HT1080 (cell line): ENCODE measurements around a stretch of chrX.

GRCh38 chrX:38312278-38312849 lies 14.9 kb downstream of the RPGR start:
RAMPAGE:
- cytosol, long total RNA = no peak
- long total RNA = no peak
- nucleus, long total RNA = no peak

DNA sequence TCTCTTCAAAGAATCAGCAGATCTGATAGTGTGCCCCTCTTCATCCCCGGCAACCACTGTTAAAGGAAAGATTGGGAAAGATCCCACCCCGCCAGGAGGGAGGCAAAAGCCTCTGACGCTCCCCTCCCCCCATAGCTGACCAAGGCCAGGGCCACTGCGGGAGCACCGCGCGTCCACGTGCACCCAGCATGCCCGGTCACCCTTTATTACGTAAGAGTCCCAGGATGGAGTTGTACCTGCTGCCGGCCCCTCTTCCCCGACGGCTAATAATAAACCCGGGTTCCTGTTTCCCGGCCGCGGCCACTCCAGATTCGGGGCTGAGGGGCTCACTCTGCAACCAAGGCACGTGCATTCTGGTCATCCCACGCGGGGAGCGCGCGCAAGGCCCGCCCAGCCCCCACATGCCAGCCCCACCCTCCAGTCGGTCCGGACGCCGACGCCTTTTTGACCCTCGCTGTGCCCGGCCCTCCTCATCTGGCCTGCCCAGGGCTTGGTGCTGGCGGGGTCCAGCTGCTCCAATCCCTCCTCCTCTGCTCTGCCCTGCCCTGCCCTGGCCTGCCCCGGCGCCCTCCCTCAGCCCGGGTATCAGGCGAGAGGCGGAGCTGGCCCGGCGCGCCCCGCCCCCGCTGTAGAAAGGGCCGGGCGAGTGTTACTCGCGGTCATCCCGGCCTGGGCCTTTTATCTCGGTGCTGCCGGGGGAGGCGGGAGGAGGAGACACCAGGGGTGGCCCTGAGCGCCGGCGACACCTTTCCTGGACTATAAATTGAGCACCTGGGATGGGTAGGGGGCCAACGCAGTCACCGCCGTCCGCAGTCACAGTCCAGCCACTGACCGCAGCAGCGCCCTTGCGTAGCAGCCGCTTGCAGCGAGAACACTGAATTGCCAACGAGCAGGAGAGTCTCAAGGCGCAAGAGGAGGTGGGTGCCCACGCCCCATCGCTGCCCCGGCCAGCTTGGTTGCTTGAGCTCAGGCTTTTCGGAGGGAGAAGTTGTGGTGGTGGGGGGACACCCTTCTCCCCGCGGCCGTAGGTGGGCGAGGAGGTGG lies 2.6 kb downstream of the MID1IP1 start:
RAMPAGE:
- cytosol, long total RNA = no peak
- long total RNA = no peak
- nucleus, long total RNA = no peak

GRCh38 chrX:39491480-39491924 lies 606.3 kb downstream of the BCOR start:
RAMPAGE:
- cytosol, long total RNA = no peak
- long total RNA = no peak
- nucleus, long total RNA = no peak

DNA sequence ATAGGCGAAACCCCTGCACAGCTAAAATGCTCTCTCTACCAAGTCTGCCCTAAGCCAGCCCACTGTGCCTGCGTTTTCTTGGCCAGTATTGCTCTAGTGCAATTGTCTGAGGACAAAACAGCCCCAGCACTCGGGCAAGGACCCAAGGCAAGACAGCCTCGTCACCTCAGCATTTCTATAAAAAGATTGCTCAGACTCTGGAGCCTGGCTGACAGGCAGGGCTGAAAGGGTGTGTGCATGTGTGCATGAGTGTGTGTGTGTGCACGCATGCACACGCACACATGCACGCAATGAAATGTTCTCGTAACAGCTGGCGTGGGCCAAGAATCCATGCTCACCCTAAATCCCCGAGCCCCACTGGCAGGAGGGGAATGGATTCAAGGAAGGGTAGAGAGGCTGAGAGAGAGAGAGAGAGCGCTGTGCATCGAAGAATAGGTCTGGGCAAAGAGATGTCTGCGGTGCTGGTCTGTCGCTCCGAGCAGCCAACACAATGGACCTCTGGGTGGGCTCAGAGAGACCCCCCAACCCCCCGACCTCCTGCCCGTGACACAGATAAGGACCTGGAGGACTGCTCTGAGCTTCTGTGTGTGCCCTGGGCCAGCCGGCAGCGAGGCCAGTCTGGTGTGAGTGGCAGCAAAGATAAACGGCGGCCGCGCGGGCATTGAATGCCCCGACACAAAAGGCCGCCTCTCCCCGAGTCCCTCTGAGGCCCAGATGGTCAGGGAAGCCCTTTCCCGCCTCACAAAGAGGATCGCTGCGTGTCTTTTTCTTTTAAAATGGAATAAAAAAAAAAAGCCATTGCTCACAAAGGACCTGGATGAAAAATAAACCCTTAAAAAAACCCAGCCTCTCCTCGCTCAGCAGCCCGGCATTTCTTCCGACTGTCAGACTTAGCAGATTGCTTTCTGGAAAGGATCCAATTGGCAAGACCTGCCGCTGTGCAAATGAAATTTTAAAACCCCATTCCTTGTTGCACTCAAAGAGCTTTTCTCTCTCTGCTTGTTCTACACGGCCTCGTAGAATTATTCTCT lies 579.0 kb downstream of the BCOR start:
RAMPAGE:
- cytosol, long total RNA = no peak
- long total RNA = no peak
- nucleus, long total RNA = no peak

DNA sequence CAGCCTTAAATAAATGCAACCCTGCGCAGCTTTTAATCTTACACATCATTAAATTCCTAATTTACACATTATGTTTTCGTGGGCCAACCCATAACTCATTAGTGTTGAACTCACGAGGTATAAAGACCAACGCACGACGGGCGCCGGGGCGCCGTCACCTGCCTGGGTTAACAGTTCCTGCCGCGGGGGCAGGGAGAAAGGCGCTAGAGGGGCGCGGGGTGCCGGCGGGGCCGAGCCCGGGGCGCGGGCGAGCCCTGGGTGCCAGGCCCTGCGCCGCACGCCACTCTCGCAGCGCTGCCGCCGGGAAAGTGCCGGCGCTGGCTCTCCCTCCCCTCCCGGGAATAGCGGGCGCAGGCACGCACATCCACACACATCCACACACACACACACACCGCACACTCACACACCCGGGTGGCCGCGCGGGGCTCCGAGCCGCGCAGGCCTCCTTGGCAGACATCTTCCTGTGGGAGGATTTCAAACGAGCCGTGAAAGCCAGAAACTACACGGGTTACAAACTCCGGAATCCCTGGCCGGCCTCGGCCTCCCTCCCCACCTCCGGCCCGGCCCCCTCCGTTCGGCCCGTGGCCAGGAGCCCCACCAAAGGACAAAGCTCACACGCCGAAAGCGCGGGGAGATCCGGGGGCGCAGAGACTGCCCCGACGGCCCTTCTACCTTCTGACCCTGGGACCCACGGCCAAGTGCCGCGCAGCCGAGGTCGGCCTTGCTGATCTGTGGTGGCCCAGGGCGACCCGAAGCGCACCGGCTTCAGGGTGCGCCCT lies 92.4 kb downstream of the BCOR start:
RAMPAGE:
- cytosol, long total RNA = no peak
- long total RNA = no peak
- nucleus, long total RNA = no peak

GRCh38 chrX:40061944-40063243 lies 35.4 kb downstream of the BCOR start:
RAMPAGE:
- cytosol, long total RNA = no peak
- long total RNA = no peak
- nucleus, long total RNA = no peak

DNA sequence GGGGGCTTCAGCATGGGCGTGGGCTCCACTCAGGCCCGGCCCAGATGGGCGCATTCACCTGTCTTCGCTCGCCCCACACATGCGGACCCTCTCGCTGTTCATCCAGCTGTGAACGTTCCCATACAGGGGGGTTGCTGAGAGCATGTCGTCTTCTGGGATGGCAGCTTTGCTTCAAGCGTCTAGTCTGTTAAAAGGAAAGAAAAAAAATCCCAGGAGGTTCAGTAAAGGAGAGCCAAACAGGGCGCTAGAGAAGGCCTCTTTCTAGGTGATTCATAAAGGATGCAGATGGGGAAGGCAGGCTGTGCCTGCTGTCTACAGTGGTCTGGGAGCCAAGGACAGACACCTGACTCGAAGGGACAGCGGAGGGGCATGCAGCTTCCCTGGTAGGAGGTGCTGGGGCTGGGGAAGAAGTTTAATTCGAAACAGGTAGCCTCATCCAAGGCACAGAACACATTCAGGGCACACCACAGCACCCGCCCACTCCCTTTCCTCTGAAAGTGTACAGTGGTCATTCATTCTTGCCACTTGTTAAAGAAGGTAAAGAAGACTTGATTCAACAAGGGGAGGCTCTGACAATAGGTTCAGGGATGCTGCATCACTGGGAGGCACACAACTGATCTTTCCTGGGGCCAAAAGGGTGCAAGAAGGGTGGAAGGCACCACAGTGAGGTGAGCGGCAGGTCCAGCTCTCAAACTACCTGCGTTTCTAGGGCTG lies 19.8 kb downstream of the BCOR start:
RAMPAGE:
- cytosol, long total RNA = no peak
- long total RNA = no peak
- nucleus, long total RNA = no peak

GRCh38 chrX:40091686-40092495 lies 5.9 kb downstream of the BCOR start:
RAMPAGE:
- cytosol, long total RNA = no peak
- long total RNA = no peak
- nucleus, long total RNA = no peak

GRCh38 chrX:40543942-40544385 lies 36.8 kb upstream of the ATP6AP2 start:
RAMPAGE:
- cytosol, long total RNA = no peak
- long total RNA = no peak
- nucleus, long total RNA = no peak

DNA sequence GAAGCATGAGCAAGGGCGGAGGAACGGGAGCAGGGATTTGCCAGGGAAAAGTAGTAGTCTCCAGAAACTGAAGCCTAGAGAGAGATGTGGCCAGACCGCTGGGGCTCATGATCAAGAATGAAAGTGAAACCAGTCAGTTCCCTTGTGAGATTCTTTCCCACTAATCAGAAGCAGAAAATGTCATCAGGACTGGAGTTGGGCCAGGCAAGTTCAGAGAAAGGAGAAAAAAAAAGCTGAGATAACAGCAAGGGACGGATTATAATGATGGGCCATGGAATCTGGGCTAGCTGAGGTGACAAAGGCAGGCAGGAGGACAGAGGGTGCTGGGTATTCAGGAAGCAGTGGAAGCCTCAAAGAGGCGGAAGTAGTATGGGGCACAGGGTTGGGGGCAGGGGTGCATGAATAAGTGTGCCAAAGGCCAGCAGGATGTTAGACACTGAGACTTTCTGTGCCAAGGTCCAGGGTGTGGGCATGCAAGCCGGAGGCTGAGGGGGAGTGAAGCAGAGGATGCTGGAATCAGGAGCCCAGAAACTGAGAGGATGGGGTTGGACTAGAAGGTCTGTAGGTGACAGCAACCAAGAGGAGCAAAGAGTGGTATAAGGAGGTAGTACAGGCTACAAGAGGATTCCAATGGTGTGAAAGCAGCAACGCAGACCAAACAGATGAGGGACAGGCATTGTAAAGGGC lies 2.4 kb downstream of the CXorf38 start:
RAMPAGE:
- cytosol, long total RNA = no peak
- long total RNA = no peak
- nucleus, long total RNA = no peak

RAMPAGE:
- cytosol, long total RNA = no peak
- long total RNA = no peak
- nucleus, long total RNA = no peak
Observed at GRCh38 chrX:40714384-40715206, 20.7 kb downstream of the MED14 start.

DNA sequence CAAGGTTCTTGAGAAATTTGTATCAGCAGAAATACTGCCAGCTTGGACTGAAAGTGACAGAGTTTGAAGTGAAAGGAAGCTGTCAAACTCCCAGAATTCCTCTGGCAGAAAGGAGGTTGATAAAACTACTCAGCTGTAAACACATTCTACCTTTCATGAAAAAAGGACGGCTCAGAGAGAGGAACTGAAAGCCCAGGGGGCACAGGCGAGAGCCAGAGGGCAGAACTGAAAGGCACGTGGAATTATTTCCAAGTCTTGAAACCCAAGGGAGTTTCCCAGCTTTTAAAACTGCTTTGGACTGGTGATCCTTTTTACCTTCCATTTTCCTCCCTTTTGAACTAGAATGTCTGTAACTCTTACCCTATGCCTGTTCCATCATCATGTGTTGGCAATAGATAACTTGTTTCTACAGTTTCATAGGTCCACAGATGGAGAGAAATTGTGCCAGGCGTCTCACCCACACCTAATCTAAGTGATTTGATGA lies 14.6 kb upstream of the MED14 start:
RAMPAGE:
- cytosol, long total RNA = no peak
- long total RNA = no peak
- nucleus, long total RNA = no peak

RAMPAGE:
- cytosol, long total RNA = no peak
- long total RNA = no peak
- nucleus, long total RNA = no peak
Observed at GRCh38 chrX:40845008-40845615, 109.8 kb upstream of the MED14 start.

DNA sequence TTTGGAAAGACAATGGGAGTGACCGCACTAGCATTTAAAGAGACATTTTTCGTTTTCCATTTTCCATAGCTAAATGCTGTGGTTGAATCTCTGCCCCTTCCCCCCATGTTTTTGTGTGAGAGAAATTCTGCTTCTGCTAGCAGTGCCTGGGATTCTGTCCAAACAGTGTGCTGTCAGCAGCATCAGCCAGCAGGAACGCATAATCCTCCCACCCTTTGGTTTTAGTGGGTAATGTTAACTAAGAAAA lies 110.2 kb upstream of the MED14 start:
RAMPAGE:
- cytosol, long total RNA = no peak
- long total RNA = no peak
- nucleus, long total RNA = no peak

GRCh38 chrX:40933345-40934339 lies 151.6 kb upstream of the USP9X start:
RAMPAGE:
- cytosol, long total RNA = no peak
- long total RNA = no peak
- nucleus, long total RNA = no peak

RAMPAGE:
- cytosol, long total RNA = no peak
- long total RNA = no peak
- nucleus, long total RNA = no peak
Observed at GRCh38 chrX:41118599-41119397, 33.6 kb downstream of the USP9X start.

RAMPAGE:
- cytosol, long total RNA = no peak
- long total RNA = no peak
- nucleus, long total RNA = no peak
Observed at GRCh38 chrX:41156358-41157518, 71.5 kb downstream of the USP9X start.

DNA sequence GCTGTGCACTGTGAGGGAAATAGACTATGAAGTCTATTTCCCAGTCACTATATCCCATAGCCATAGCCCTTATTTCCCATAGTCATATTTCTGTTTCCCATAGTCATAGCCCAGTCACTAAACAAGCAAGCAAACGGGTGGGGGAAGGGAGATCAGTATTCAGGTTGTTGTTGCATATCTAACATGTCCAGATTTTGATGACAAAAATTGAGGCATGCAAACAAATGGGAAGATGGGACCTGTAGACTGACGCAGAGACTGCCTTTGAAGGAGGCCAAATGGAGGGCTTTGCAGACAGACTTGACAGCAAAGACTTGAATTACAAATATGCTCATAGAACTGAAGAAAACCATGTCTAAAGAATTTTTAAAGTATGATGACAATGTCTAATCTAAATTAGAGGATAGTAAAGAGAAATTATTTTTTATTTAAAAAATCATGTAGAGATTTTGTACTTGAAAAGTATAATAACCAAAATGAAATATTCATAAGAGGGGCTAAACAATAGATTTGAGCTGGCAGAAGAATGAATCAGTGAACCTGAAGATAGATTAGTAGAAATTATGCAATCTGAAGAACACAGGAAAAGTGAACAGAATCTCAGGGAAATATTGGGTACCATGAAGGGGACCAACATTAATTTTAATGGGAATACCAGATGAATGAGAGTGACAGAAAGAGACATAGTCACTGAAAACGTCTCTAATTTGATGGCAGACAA lies 72.4 kb downstream of the USP9X start:
RAMPAGE:
- cytosol, long total RNA = no peak
- long total RNA = no peak
- nucleus, long total RNA = no peak

GRCh38 chrX:41187826-41188218 lies 102.6 kb downstream of the USP9X start:
RAMPAGE:
- cytosol, long total RNA = no peak
- long total RNA = no peak
- nucleus, long total RNA = no peak

RAMPAGE:
- cytosol, long total RNA = no peak
- long total RNA = no peak
- nucleus, long total RNA = no peak
Observed at GRCh38 chrX:41189044-41189645, 103.9 kb downstream of the USP9X start.